ENCODE measurements around a stretch of chr13.

GRCh38 chr13:45975305-45976069 is 77.1 kb downstream of the ZC3H13 start:
- PRO-cap, result no peak

- PRO-cap, result no peak
Measured at GRCh38 chr13:46100211-46100989, 4.4 kb downstream of the CPB2 start.

- PRO-cap, result no peak
Measured at GRCh38 chr13:46125865-46126567, 21.2 kb upstream of the CPB2 start.

- PRO-cap, result no peak
Measured at GRCh38 chr13:46142451-46143702, 38.0 kb upstream of the CPB2 start.

- PRO-cap, result no peak
Measured at GRCh38 chr13:46176816-46177307, 5.1 kb downstream of the LCP1 start.

DNA sequence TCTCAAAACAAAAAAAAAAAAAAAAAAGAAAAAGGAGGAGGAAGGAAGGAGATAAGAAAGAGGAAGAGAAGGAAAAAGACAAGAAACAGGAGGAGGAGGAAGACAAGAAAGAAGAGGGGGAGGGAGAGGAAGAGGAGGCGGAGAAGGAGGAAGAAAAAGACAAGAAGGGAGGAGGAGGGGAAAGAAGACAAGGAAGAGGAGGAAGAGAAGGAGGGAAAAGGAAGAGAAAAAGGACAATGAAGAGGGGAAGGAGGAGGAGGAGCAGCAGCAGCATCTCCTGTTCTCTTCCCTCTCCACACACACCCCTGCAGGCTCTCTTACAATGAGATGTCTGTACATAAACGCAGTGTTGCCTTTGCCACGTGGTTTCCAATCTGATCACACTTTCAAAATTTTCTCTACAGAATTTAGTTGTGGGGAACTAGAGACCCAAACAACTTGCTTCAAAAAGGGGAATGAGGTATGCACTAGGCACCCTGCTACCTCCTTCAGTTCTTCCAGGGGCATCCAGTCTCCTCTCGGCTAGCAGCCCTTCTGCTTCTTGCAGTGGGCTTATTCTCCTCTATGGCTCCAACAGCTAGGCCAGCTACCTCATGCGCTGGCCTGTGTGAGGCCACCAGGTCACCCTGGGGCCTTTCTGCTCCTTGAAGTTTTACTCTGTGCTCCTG is 66.5 kb downstream of the RUBCNL start:
- PRO-cap, result unidirectional peak, plus-strand start at position 410 of the sequence

DNA sequence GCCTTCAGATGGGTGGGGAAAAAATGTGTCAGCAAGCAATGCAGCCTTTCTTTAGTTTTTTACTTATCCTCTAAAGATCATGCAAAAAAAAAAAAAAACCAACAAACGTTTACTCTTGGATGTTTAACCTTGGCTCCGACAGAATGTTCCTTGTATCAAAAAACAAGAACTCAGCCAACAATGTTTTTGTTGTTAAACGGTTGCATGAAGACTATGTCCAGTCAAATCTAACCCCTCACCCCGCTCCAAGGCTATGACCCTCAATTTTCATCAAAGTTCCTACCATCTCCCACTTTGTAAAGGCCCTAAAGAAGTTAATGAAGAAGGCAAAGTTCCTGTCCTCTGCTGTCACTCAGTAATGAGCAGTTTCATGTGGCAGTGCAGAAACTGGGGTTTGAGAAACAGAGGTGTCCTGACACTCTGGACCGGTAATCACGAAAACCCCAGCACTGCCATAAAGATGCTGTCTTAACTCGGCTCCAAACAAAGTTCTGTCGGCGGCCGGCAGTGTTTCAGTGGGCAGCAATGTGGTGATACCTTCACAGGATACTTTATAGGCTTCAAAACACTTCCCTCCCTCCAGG is 1.4 kb downstream of the RUBCNL start:
- PRO-cap, result bidirectional peak, plus-strand start at position 486 of the sequence, minus-strand start at position 352 of the sequence

DNA sequence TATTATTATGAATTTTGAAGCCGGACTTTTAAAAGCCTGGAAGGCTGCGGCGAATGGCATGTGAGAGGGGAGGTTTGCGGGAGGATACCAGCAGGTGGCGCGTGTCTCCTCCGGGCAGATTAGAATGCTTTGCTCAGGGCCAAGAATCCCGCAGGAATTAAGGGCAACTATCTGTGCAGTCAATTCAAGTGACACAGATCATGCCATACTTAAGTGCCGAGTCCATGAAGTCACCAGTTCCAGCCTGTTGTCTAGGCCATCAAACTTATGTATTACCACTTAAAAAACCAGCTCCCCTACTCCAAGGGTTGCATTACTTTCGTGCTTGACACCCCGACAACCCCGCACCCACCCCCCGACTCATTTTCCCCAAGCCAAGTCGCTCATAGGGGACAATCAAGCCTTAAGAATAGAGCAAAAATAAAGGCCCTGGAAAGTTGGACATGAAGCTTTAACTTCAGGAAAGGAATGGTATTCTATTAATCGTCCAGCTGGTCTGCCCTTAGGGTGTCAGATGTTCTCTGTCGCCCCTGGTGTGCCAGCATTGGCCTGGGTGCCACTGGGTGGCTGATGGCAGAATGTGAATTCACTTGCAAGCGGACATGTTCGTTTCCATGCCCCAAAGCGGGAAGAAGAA is 1.3 kb upstream of the LRCH1 start:
- PRO-cap, result unidirectional peak, plus-strand start at position 212 of the sequence

GRCh38 chr13:46575354-46575890 is 22.5 kb downstream of the LRCH1 start:
- PRO-cap, result no peak

DNA sequence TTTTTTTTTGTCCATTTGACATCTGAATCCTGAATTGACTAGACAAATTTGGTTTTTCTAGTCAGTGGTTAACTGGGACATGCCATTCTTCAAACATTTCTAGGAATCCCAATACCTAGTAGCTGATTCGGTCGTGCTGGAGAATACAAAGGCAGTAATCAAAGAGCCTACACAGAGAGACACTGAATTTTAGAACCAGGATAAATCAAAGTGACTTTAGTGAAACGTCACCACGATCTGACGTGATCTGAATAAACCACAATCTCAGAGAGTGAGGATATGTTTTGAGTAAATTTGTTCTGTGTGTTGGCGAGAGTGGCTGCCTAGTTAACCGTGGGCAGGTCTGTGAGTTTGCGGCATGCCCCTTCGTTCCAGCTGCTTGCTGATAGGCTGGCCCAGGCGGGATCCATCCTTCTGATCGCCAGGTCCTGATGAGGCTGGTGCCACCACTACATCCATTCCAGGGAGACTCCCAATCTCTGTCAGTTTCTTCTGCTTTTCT is 40.4 kb downstream of the LRCH1 start:
- PRO-cap, result bidirectional peak, plus-strand start at position 291 of the sequence, minus-strand start at position 149 of the sequence

DNA sequence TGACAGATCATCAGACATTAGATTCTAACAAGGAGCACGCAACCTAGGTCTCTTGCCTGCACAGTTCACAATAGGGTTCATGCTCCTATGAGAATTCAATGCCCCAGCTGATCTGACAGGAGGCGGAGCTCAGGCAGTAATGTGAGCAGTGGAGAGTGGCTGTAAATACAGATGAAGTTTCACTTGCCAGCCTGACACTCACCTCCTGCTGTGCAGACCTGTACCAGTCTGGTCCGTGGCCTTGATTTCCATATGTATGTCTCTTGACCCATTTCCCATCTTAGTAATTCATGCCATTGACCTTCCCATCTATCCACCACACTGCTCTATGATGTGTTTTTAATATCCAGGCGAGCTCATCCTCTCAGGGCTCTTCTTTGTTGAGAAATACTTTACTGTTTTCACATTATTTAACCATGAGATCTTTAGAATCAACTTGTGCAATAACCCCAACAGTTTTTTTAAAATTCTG is 95.2 kb downstream of the LRCH1 start:
- PRO-cap, result unidirectional peak, plus-strand start at position 170 of the sequence

- PRO-cap, result no peak
Measured at GRCh38 chr13:46704865-46705295, 92.1 kb downstream of the ESD start.

DNA sequence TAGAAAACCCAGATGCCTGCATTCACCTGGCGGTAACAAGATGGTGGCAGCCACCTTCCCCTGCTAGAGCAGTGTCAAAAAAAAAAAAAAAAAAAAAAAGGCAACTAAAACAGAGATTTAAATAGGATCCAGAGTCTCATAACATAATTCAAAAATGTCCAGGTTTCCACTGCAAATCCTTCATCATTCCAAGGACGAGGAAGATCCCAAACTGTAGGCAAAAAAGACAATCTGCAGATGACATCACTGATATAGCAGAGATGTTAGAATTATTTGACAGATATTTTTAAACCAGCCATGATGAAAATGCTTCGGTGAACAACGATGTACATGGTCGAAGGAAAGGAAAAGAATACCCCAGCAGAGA is 70.2 kb downstream of the ESD start:
- PRO-cap, result no peak

GRCh38 chr13:46751601-46752458 is 45.1 kb downstream of the ESD start:
- PRO-cap, result no peak

DNA sequence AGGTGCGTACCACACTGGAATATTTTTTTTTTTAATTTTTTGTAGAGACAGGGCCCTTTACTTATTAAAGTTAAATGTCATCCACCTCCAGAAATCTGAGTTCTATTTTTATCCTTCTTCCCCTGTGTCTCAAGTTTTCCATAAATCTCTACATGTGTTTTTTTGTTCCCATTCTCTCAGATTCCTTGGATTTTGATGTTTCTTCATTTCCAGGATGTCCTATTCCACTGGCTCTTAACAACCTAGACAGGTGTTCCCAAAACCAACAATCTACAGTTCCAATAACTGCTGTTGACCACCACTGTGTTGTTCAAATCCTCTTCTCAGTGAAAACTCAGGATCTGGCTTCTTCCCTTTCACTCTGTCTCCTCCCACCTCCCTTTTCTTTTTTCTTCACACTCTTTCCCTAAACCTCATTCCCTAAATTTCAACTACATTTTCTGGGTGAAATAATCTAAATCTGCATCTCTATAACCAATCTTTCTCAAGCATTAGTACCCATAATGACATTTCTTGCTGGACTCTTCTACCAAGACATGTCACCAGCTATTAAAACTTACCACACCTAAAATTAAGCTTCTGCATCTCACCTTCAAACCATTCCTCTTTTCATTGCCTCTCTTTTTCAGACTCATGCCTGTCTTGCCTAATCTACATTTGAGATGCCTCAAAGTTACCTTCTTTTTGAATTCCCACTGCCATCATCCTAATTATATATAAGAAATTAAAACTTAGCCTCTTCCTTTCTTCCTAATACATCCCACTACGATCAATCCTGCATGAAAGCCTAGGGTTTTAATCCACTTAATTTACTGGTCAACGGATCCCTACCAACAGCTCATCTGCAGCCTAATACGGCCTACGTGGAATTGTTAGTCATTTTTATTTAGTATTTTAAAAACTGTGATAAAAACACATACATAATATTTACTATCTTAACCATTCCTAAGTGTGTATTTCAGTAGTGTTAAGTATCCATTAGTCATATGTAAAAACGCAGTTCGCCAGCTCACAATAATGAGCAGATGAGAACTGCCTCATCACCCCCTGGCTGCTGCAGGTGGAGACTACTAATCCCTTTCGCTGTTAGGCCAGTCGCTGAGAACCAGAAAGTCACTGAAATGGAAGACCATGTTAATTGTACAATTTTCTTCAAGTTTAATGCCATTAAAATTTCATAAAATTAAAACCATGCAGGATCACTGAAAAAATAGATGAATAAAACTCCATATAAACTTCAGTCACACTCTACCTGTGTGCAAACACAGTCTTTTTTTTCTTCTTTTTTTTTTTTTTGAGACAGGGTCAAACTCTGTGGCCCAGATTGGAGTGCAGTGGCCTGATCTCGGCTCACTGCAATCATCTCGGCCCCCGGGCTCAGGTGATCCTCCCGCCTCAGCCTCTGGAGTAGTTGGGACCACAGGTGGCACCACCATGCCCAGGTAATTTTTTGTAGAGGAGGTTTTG is 2.0 kb downstream of the ESD start:
- PRO-cap, result no peak

DNA sequence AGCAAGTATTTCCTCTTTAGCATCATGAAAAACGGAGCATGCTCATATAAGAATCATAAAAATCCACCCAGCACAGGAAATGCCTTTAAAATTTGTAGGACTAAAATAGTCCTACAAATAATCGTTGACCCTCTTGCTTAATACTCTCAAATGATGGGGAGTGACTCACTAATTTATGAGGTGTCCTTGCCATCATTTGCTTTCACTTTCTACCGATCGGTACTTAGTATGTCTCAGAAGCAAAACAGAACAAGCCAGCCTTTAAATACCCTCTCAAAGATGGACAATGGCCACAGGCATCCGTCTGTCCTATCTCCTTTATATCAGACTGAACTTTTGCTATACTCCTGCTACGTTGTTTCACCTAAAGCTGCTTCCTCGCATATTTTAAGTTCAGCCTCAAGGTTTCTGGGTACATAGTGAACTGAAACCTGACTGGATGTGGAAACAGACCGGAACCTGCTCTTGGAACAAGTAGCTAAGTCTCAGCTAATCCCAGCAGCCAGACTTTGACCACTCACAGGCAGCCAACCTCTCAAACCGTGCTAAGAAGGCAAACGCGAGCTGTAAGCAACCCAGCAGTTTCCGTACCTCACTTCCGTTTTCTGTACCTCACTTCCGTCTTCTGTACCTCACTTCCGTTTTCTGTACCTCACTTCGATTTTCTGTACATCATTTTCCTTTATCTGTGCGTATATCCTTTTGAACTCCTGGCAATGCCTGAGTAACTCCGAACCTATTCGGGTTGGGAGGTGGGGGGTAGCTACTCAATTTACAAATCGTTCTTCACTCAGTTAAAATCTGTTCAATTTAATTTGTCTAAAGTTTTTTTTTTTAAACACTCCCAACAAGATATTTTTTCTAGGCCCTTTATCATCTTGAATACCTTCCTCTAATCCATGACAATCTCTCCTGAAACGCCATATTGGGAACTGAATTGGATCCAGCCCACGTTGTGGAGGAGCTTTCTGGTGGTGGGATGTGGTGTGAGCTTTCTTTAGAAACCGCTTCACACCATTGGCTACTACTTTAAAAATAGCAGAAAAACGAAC is 96.9 kb downstream of the SUCLA2 start:
- PRO-cap, result no peak

DNA sequence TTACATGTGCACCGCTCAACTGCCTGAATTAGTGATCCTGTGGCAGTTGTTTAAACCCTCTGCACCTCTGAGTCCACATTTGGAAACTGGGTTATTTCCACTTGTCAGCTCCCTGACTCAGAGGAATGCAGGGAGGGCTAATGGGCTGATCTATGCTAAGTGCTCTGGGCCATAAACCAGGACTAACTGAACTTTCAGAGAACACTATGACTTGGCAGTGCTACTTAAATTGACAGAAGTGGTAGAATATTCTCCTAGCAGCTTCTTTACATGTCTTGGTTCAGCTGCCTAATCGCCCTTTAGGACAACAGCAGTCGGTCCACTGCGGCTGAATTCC is 26.9 kb upstream of the MED4 start:
- PRO-cap, result no peak

GRCh38 chr13:48220930-48221910 is 11.8 kb upstream of the ITM2B start:
- PRO-cap, result no peak

GRCh38 chr13:48233958-48234461 is 1.0 kb downstream of the ITM2B start:
- PRO-cap, result no peak

- PRO-cap, result no peak
Measured at GRCh38 chr13:48358487-48359033, 54.4 kb downstream of the LPAR6 start.